Fallopian tube (tissue), 1 donor: Measurements from ENCODE around the genes TSTD1, NIT1, NOS1AP and SPATA46.

DNA sequence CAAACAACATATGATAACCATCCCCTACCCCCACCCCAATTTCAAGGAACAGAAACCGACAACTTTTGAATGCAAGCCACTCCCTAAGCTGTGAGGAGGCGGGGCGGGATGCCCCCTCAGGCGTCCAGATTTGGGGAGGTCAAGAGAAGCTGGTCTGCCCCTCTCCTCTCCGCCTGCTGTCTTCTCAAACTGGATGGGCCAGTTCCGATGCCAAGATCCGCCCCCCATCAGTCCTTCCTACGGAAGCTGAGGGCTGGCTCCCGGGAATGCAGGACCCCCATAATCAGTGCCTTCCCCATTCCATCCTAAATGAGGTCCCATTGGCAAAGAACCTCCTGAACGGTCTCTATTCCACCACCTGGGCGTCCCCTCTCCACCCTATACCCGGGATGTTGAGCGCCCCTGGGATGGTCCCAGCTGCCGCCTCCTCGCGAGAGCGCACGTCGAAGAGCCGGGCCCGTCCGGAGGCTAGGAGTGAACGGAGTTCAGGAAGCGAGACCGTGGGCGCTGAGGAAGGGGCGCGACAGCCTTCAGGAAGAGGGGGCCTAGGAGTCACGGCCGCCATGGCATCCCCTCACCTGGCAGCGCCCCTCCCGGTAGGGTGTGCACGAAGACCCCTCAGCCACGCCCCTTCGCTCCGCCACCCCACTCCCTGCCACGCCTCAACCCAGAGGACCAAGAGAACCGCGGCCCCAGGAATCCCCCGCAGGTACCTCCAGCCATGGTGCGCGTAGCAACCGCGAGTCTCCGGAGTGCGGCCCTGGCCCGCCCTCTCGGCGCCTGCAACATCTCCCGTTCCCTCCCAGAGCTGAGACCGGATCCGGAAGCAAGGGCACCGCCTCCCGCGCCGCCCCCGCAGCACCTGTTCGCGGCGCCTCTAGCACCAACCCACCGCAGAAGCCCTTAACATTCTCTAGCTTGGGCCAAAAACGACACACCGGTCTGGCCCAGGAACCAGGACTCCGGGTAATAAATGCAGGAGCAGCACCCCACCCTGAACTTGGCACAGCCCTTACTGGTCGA lies at the start of gene TSTD1:
TSS of gene TSTD1 (minus strand) at position 798 of the 1,023 bp plus-strand sequence.
- PRO-cap = bidirectional peak, plus-strand start at position 244 of the sequence, minus-strand start at position 183 of the sequence; bidirectional peak, plus-strand start at position 906 of the sequence, minus-strand start at position 797 of the sequence

GRCh38 chr1:161073941-161075238 lies 4.7 kb upstream of the ARHGAP30 start:
- PRO-cap = no peak

- PRO-cap = bidirectional peak, plus-strand start at chr1:161118105, minus-strand start at chr1:161118037
Observed at GRCh38 chr1:161117856-161118823, at the start of gene NIT1. TSS of gene NIT1 (plus strand) at chr1:161118105.

DNA sequence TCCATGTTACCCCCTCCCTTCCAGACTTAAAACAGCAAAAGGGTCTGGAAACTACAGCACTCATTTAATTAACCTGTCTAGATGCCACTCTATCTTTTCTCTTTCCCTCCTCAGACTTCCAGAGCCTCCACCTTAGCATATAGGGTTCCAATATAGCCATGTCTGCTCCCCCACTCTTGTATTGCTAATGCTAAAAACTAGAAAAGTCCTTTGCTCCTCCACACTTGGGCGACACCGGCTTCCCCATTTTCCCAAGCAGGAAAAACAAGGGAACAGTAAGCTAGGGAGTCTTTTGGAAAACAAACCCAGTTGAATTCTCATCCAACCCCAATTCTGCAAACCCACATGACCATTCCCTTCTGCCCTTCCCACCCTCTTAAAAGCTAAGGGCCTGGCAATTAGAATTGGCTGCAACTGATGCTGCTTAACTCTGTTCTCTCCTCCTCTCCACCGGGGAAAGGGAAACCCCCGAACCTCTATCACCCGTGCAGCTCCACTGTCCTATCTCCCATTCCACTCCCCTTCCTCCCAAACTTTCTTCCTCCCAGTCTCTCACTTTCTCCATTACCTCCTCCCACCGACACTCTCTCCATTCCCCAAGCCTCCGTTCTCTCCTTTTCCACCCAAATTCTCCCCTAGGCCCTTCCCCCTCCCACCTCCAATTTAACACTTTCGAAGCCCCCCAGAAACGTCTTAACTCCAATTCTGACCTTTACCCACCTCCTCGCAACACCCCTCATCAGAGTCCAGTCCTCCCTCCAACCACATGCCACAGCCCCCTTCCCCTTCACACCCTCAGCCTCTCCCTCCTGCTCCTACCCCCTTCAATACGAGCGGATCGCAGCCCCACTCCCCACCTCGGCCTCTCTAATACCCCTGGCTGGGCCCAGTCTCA lies 834 bp downstream of the DEDD start:
- PRO-cap = unidirectional peak, plus-strand start at position 555 of the sequence

DNA sequence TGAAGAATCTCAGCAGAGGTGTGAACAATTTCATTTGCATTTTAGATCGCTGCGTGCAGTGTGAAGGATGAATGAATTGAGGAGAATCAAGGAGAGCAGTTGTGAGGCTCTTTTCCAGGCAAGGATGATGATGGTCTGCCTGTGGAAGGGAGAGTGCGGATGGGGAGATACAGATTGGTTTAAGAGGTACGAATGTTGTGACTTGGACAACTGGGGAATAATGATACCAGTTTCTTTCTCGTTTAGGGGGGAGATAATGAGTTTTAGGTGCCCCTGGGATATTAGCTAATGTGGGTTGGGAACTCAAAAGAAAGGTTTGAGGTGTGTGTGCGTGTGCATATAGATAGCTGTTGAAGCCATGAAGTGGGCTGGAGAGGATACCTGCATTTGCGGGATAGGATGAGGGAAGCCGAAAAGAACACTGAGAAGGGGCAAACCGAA lies 954 bp upstream of the DEDD start:
- PRO-cap = no peak

- PRO-cap = no peak
Observed at GRCh38 chr1:161192474-161193060, 6.3 kb downstream of the ADAMTS4 start.

- PRO-cap = no peak
Observed at GRCh38 chr1:161193501-161193941, 5.3 kb downstream of the ADAMTS4 start.

DNA sequence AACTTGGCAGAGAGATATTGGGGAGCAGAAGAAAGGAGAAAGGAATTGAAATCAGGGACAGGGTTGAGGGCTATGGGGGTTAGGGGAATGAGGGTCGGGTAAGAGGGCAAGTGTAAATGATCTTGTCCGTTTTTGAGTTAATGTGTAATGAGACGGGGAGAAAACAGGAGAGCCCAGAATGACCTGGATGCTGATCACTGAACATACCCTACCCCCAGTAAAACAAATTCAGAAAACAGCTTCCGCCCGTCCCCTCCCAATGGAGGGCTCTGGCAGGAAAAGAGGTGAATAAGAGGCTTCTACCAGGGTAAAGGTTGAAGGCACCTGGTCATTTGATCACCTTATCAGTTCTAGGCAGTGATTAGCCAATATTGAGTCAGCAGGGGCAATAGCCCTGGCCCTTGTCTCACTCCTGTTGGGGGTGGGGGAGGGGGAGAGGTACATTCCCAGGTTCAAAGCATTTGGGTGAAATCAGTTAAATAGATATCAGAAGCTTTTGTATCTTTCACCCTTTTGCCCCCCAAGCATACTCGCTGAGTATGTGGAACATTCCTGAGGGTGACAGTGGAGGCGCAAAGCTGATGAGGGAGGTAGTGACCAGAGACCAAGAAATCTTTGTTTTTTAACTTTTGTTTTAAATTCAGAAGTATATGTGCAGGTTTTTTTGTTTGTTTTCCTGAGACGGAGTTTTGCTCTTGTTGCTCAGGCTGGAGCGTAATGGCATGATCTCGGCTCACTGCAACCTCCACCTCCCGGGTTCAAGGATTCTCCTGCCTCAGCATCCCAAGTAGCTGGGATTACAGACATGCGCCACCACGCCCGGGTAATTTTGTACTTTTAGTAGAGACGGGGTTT lies 847 bp upstream of the APOA2 start:
- PRO-cap = no peak

DNA sequence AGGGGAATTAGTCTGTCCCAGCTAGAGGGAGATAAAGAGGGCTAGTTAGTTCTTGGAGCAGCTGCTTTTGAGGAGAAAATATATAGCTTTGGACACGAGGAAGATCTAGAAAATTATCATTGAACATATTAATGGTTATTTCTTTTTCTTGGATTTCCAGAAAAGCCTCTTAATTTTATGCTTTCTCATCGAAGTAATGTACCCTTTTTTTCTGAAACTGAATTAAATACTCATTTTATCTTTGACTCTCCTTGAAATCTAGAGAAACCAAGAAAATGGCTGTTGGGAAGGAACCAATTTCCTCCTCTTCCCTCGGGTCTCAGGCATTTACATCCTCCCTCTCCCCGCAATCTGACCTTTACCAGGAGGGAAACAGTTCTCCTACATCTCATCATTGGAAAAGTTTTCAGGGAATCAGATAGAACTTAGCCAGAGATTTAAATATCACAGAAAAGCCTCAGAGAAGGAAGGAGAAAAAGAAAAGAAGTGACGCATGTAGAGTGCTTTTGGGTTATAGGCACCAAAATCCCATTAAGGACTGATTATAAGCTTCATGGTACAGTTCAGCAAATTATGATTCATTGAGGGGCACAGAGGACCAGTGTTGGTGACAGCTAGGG lies 4.6 kb downstream of the CFAP126 start:
- PRO-cap = no peak

DNA sequence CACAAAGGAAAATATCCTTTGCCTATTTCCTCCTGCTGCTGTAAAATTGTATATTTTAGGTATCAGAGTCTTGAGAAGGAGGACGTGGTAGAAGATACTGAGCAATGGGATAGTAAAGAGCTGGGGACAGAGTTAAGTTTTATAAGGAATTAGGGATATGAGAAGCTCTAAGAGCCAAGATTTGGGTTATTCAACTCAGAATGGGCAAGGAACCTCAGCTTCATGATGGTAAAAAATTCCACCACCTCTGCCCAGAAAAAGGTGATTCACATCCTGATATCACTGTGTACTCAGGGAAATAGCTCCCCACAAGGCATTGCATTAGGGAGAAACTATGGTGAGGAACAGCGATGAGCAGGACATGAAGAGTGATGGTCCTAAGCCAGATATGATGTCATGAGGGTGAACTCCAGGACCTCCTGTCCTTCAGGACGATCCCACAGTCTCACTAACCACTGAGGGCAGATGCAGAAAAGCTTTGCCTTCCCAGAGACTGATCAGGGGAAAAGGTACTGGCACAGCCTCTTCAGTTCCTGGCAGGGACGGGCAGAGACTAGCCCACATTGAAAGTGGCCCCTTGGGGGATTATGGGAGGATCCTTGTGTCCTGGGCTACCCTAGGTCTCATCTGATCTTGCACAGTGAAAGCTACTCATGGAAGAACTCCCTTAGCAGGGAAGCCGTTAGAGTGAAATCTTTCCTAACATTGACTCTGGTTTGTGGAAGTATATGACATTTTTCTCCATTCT lies 14.9 kb upstream of the CFAP126 start:
- PRO-cap = no peak

- PRO-cap = no peak
Observed at GRCh38 chr1:161531634-161532329, 7.4 kb downstream of the HSPA6 start.

DNA sequence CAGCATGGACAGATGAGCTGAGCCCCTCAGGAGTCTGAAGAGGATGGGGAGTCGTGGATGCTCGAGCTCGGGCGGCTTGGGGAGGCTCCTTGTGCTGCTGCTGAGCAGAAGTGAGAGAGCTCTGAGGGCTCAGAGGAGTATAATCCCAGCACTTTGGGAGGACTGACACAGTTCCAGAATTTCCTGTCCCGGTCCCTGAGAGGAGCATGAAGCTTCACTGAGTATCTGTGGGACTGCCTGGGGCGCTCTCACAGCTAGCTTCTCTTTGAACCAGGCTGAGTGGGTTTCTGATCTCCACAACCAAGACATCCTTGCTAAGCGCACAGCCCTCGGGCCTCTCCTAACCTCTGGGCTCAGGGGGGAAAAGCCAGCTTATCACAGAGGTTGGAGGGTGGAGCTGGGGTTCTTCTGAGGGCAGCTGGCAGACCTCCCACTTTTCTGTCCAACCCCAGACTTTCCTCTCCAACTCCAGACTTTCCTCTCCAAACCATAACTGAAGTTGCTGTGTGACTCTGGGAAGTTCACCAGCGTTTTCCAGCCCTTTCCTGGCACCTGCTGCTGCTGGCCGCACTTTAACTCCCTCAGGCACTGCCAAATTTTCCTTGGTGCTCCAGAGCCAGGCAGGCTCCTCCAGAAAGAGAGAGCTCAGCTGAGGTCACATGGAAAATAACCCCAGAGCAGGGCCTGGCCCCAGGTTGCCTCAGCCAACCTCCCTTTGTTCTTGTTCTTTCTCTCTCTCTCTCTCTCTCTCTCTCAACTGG lies 49.7 kb downstream of the OLFML2B start:
- PRO-cap = no peak

- PRO-cap = bidirectional peak, plus-strand start at chr1:162069717, minus-strand start at chr1:162069603
Observed at GRCh38 chr1:162069225-162070498, at the start of gene NOS1AP. TSS of gene NOS1AP (plus strand) at chr1:162069691.

DNA sequence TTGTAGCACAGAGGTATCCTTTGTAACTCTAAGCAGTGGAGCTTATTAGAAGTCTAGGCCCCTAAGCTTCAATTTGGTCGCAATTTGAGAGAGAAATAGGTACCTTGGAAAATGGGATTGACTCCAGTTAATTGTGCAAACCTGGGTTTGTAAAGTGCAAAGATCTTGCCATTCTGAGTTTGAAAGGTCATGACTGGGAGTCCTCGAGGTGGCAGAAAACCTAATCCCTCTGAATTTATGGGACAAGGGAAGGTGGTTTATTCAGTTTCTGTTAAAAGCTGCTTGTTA lies 144.7 kb downstream of the SPATA46 start:
- PRO-cap = no peak

- PRO-cap = no peak
Observed at GRCh38 chr1:162295377-162295635, 81.3 kb downstream of the SPATA46 start.

DNA sequence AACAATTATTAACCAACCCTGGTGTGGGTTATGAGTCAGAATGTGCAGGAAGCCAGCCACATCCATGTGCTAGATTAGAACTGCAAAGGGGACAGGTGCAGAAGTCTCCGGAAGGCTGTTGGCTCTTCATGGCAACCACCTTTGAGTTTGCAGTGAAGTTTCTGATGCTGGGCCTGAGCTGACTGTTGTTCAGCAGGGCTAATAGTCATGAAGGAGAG lies 70.6 kb downstream of the SPATA46 start:
- PRO-cap = no peak

GRCh38 chr1:162376714-162377034 lies at the start of gene SPATA46:
TSS of gene SPATA46 (minus strand) at chr1:162376854.
- PRO-cap = no peak

DNA sequence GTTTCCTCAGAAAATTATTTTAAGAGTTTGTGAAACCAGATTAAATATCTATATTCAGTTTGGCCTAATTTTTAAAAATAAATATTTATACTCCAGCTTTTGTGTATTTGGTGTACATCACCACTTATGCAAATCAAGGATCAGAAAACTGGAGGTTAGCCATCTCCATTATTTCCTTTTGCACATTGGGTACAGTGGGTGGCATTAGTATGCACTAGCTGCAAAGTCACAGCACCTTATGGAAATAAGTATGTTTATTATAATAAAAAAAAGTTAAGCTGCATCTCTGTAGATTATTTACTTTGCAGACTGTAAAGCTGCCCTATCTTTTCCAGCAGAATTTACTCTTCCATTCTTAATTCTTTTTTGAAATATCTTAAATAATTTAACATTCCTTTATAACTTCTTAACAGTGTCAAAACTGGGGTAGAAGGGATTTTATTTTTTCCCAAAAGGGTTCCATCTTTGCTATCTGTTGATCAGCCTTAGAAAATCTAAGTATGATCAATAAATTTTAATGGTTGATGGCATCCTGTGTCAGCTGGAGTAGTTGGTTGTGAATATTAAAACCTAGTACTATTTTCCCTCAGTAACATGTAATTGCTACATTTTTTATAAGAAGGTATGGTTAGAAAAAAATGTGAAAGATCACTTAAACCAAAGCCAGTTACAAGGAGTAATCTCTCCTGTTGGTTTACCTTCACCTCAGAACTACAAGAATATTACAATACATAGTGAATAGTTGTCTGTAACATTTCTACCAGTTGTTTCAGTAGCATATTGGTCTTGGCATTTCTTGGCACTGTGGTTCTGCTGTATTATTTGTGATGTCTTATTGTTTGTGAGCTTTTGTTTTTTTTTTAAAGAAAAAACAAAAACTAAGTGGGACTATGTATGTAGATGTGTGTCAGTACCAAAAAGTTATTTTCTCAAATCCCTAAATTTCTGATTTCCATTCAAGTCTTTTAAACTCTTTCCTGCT lies 31.1 kb downstream of the UHMK1 start:
- PRO-cap = no peak

- PRO-cap = no peak
Observed at GRCh38 chr1:162581107-162581718, 19.7 kb downstream of the UAP1 start.

DNA sequence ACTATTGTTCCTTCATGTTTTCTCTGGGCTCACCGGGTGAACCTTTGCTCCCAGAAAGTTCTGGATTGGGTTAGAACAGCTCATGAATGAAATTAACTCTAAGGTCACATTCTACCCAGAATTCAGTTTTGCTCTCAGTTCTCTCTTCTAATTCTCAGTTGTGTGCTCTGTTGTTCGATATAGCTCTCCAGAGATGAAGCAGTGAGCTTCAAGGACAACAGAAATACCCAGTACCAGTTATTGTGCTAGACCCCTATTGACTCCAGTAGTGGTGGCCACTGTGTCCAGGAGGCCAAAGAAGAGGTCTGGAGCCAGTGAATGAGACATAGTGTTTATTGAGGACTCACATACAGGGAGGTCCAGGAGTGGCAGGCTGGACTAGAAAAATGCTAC lies 26.8 kb downstream of the CCDC190 start:
- PRO-cap = unidirectional peak, plus-strand start at position 126 of the sequence